Breast epithelium (tissue), 2 donors: ENCODE data around the gene KIF26B.

GRCh38 chr1:244408724-244409262, 42.9 kb downstream of the ADSS2 start:
- PRO-cap, result no peak
- RAMPAGE, long total RNA, 2 experiments, result no peak in any of the 2 experiments

GRCh38 chr1:244599782-244600439, 53.0 kb upstream of the DESI2 start:
- PRO-cap, result unidirectional peak, plus-strand start at chr1:244600187
- RAMPAGE, long total RNA, 2 experiments, result no peak in any of the 2 experiments

- PRO-cap, result no peak
- RAMPAGE, long total RNA, 2 experiments, result no peak in any of the 2 experiments
Measured at GRCh38 chr1:244848934-244849383, 13.5 kb downstream of the COX20 start.

GRCh38 chr1:244860191-244860939, 4.0 kb downstream of the HNRNPU start:
- PRO-cap, result no peak
- RAMPAGE, long total RNA, 2 experiments, result no peak in any of the 2 experiments

DNA sequence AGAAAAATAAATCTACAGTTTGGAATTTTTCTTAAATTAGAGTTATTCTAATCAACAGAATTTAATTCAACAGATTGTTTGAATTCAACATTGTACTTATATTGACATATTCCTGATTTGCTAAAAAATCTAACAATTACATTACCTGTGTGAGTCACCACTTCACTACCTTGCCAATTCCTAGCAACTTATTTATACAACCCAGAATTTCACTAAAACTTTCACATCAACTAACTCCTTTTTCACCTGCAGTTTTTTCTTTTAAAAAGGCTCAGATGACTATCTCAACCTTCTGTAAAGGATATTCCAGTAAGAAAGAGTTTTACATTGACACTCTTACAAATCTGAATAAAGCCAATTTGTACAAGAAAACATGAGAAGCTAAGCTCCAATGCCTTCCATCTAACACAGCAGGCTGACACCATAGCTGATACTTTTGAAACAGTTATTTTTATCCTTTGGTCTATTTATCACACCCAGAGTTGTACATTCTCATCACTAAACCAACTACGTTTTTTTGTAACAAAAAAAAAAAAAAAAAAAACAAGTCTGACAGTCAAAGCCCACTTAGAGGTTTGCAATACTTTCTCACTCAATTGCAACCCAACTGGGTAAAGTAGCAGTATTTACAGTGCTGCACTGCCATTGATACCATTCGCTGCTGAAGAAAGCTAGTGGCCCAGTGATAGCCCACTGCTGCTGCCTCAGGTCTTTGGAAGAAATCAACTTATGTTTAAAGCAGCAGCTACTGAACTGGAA, 2.9 kb downstream of the HNRNPU start:
- PRO-cap, result no peak
- RAMPAGE, long total RNA, 2 experiments, result no peak in any of the 2 experiments

GRCh38 chr1:244862912-244863314, 1.4 kb downstream of the HNRNPU start:
- PRO-cap, result bidirectional peak, plus-strand start at chr1:244863268, minus-strand start at chr1:244863089
- RAMPAGE, long total RNA, 2 experiments, result no peak in any of the 2 experiments

GRCh38 chr1:244863315-244863813, 979 bp downstream of the HNRNPU start:
- PRO-cap, result bidirectional peak, plus-strand start at chr1:244863791, minus-strand start at chr1:244863671
- RAMPAGE, long total RNA, 2 experiments, result no peak in any of the 2 experiments

DNA sequence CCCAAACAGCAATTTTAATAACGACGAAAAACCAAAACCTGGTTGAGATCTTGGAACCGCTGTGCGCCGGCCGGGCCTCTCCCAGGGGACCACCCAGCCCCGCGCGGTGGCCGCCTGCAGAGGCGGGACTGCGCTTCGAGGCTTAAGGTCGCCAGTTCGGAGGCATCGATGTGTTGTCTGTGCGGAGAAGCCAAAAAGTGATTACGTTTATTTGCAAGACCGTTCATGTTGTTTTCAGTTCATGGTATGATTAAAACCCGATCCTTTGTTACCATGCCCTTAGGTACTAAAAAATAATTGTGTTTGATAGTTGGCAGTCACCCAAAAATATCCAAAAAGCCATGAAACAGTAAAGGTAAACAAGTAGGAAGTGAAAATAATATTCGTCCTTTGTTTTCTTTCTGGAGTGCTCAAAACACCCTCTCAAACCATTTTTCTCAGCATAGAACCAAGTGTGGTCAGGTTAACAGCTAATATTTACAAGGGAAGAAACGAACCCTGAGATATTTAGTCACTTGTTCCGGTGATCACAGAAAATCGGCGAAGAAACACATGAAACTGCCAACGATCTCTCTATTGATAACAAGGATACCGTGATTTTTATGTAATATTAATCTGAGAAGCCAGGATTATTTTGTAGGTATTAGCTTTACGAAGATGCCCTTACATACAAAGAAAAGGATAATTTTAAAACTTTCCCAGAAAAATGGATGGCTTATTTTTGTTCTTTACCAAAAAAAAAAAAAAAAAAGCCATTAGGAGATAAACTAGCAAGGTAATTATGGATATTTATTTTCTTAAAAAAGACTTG, 1.9 kb downstream of the EFCAB2 start:
- PRO-cap, result bidirectional peak, plus-strand start at position 119 of the sequence, minus-strand start at position 81 of the sequence
- RAMPAGE, long total RNA, 2 experiments, result no peak in any of the 2 experiments

- PRO-cap, result no peak
- RAMPAGE, long total RNA, 2 experiments, result no peak in any of the 2 experiments
Measured at GRCh38 chr1:245074089-245074779, 80.6 kb upstream of the KIF26B start.

GRCh38 chr1:245154147-245155471, at the start of gene KIF26B:
Gene KIF26B (plus strand): TSS chr1:245154985.
- PRO-cap, result no peak
- RAMPAGE, long total RNA, 2 experiments, result no peak in any of the 2 experiments

- PRO-cap, result unidirectional peak, minus-strand start at chr1:245156600
- RAMPAGE, long total RNA, 2 experiments, result no peak in any of the 2 experiments
Measured at GRCh38 chr1:245156432-245157127, 1.8 kb downstream of the KIF26B start.

DNA sequence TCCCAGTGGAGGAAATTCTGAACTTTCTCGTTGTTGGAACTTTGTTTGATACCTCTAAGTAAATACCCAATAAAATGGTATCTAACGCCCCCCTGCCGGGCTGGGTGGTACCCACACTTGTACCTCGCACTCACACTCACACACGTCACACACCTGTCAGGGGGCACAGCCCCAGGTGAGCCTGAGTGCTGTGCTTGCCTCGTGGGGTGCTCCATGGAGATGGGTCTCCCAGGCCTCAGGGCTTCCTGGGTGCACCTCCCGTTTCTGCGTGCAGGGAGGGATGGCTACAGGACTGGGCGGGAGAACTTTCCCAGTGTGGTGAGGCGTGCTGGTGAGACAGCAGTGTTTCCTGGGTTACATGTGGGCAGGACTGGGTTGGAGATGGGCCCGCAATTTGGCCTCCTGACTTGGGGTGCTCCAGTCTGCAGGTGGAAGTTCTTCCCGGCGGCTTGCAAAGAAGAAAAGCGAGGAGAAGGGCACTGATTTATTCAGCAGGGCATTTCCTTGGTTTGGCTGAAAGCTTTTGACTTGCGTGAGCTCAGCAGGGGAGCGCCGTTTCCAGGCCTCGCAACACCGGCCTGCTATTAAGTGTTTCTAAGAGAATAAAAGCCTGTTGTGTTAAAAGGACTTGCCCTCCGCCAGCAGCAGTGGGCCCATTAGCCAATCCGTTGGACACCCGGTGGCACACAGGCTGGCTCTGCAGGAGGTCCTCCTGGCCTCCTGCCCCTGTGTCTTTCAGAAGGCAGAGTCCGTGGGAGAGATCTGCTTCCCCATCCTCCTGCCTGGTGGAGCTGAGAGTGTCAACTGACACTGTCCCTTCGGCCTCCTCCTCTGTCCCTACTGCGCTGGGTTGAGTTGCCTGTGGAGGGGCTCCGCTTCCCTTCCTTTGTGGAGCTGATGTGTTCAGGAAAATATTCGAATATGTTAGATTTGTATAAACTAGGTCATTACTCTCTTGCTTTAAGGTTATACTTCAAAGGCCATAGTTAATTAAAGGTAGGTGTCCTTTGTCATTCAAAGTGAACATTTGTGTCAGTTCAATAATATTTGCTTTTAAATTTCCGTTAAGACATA, 79.8 kb downstream of the KIF26B start:
- PRO-cap, result no peak
- RAMPAGE, long total RNA, 2 experiments, result no peak in any of the 2 experiments

- PRO-cap, result no peak
- RAMPAGE, long total RNA, 2 experiments, result no peak in any of the 2 experiments
Measured at GRCh38 chr1:245929880-245930323, 577.2 kb downstream of the SMYD3 start.

- PRO-cap, result no peak
- RAMPAGE, long total RNA, 2 experiments, result no peak in any of the 2 experiments
Measured at GRCh38 chr1:246103180-246104375, 403.5 kb downstream of the SMYD3 start.

- PRO-cap, result no peak
- RAMPAGE, long total RNA, 2 experiments, result no peak in any of the 2 experiments
Measured at GRCh38 chr1:246249828-246250504, 257.1 kb downstream of the SMYD3 start.

GRCh38 chr1:246567162-246567756, 1.0 kb downstream of the CNST start:
- PRO-cap, result no peak
- RAMPAGE, long total RNA, 2 experiments, result no peak in any of the 2 experiments

DNA sequence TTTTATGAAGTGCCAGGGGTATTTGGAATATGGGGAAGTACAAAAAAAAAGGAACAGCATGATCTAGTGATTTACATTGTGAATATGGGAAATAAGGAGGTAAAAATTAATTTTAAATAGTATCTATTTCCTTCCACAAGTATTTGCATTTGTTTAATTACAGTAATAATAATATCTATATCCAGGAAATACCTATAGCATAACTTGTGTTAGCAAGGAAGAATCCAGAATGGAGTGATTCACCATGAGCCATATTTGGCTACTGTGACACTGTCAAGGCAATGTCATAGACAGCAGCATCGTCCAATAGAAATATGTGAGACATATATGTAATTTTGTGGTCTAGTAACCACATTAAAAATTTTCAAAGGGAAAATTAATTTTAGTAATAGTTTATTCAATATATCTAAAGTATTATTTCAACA, 22.0 kb downstream of the CNST start:
- PRO-cap, result no peak
- RAMPAGE, long total RNA, 2 experiments, result no peak in any of the 2 experiments

DNA sequence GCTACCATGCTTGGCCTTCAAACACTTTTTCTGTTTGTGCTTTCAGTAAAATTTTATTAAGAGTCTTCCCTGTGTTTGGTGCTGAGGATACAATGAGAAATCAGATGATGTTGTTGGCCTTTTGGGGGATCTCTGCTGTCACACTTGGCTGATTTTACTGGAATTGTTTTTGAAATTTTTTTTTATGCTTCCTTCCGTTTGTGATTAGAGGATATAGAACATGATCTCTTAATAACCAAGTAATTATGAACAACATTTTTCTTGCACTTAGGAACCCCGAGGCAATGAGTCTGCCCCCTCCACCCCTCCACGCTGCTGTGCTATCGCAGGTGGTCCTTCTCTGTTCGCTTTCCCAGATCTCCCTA, 73.3 kb upstream of the SCCPDH start:
- PRO-cap, result no peak
- RAMPAGE, long total RNA, 2 experiments, result no peak in any of the 2 experiments

DNA sequence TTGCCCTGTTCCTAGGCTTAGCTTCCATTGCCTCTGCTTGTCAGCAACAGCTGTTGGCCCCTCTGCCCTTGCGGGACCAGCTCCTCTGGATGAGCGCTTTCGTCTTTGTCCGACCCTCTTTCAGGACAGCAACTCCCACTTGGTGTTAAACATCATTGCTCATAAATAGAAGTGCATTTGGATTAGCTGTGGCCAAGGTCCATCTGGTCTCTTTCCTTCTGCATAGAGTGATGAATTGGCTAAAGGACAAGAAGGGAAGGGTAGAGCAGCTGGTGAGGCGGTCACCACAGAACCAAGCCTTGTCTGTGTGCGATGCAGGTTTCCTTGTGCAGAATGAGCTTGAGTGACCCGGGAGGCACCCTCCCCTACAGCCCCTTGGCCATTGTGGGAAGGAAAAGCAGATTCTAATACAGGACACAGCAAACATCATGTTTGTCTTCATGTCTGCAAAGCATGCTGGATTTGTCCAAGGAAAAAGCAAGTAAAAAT, 43.4 kb upstream of the SCCPDH start:
- PRO-cap, result no peak
- RAMPAGE, long total RNA, 2 experiments, result no peak in any of the 2 experiments

DNA sequence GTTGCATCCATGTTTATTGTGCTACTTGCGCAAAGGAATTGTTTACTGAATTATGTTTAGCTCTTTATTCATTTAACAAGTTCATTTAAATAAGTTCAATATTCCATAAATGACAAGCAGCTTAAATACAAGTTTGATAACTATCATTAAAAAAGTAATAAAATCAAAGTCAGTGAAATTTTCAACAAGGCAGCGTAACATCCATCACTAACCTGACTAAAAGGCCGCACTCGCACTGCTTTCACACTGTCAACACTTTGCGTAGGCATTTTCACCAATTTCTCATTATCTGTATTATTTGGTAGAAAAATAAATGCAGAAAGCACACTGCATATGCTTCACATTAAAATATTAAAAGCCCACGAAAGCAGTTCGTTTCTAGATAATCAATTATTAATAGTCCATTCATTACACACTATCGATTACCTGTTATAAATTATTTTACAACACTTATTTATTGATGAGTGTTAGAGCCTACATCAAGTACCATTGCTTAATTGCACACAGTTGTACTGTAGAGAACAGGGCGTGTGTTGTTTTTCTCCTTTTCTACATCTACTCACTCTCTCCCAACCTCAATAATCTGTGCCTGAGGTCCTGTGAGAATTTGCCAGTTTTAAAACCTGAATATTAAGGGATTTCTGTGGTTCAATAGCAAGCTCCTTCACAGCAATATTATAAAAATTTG, 92.3 kb downstream of the AHCTF1 start:
- PRO-cap, result no peak
- RAMPAGE, long total RNA, 2 experiments, result no peak in any of the 2 experiments